ENCODE results near the gene GLG1.

DNA sequence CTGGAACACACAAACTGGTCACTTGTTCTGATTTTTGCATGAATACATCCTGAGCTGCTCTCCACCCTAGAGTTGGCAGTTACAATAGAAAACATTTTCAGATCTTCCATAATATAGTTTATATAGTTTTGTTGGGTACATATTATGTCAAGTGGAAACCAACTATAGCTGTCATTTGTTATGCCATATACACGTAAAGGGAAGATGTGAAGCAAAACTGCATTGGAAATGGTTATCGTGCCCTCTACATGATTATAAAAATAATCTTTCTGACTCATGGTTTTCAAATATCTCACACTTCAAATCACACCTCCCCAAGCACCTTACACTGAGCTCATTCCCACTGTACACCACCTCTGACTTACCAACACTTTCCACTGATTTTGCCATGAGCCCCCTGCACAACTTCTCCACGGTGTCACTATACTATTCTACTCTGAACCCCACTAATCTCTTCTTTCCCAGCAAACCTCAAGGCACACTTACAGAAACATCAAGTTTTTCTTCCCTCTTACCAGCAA lies 18.9 kb downstream of the ZNF821 start:
- PRO-cap: no peak

DNA sequence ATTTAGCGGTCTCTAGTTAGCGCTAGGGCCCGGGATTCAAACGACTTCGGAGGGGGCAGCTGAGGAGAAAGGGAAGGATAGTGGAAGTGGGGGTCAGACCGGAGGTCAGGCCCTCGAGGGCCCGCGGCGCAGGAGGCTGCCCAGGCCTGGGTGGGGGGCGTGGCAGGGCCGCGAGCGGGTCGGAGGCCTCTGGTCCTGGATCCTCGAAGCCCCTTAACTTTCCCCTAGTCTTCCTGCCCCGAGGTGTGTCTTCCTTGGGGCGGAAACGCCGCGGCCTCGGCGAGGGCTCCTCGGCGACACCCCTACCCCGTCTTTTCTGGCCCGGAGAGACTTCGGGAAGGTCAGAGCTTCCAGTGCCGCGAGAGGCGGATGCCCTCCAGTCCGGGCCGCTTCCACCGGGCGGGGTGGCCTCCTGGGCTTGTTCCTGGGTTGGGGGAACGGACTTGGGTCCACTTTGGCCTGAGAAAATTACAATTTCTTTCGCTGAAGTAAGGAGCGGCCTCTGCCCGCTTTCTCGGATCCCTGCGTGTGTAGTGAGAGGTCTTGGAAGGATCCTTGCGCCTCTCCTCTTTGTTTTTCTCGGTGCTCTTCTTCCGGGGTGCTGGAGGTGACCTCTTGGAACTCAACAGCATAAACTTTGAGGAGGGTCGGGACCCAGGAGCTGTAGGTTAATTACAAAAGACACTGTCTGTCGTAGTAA lies 468 bp downstream of the IST1 start:
- PRO-cap: unidirectional peak, minus-strand start at position 532 of the sequence

- PRO-cap: no peak
Observed at GRCh38 chr16:72016190-72016794, 7.7 kb downstream of the DHODH start.

GRCh38 chr16:72023905-72024522 lies 15.5 kb downstream of the DHODH start:
- PRO-cap: no peak

DNA sequence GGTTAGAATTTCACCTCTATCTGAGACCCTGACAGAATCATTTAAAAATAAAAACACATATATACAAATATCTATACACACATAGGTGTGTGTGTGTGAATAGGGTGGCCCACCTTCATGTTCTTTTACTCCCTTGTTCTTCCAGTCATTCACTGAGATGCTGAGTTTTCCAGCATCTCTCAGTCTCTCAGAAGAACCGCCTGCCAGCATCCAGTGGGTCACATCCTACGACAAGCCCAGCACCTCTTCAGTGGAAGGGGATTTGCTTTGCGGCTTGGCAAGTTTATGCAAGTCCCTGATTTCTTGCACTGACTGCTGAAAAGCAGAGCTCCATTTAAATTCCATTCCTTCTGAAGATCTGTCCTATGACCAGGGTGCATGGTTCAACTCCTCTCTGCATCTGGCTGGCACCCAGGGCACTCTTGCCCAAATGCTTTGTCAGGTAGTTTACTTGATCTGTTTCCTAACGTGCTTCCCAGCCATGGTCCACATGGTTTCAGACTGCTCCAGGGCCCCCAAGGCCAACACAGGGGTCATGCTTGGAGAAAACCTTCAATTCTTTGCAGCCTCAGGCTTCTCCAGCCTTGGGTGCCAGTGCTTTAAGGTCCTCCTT lies 11.4 kb upstream of the HP start:
- PRO-cap: no peak

DNA sequence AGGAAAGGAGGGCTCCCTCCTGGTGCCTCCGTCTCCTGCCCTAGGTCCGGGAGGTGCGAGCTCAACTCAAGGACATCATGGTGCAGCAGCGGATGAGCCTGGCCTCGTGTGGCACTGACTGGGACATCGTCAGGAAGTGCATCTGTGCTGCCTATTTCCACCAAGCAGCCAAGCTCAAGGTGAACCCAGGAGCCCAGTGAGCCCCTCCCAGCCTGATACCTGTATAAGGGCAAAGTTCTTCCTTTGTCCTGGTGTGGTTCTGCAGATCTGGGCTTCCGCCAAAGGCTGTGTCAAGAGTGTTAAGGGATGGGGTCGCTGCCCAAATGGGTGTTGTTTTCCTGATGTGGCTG lies 14.8 kb downstream of the DHX38 start:
- PRO-cap: no peak

- PRO-cap: no peak
Observed at GRCh38 chr16:72291283-72292068, 119.5 kb upstream of the PMFBP1 start.

DNA sequence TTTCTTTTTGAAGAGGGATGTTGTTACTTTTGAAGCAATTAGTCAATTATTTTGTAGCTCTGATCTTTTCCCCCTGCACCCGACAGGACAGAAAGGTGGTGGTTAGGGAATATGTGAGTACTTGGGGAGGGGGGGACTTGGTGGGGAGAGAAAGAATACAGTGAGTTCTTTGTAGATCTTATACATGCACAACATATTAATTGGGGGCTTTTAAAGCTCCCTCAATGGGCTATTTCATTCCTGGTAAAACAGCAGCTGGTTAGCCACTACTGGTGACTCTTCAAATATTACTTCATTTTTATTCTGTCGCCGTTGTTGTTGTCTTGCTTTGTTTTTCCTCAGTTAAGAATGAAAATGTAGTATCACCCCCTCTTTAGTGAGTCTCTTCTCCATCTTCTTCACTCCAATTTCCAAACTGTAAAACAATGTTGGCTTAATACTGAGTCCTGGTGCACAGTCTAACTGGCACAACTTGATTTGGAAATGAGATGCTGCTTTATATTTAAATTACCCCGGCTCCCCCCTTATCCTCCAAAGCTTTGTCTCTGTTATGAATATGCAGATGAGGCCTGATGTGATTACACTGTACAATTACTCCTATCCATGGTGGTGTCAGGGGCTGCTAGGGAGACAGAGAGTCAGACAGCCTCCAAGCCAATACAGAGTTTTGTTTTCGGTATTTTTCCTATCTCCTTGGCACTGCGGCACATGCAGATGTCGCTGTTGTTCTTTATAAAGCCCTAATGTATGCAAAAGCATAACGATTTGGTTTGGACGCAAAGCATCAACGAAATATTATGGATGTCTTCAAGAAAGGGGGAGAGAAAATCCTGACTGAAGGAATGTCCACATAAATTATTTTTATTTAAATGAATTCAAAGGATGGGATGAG lies 256.9 kb upstream of the PMFBP1 start:
- PRO-cap: no peak

DNA sequence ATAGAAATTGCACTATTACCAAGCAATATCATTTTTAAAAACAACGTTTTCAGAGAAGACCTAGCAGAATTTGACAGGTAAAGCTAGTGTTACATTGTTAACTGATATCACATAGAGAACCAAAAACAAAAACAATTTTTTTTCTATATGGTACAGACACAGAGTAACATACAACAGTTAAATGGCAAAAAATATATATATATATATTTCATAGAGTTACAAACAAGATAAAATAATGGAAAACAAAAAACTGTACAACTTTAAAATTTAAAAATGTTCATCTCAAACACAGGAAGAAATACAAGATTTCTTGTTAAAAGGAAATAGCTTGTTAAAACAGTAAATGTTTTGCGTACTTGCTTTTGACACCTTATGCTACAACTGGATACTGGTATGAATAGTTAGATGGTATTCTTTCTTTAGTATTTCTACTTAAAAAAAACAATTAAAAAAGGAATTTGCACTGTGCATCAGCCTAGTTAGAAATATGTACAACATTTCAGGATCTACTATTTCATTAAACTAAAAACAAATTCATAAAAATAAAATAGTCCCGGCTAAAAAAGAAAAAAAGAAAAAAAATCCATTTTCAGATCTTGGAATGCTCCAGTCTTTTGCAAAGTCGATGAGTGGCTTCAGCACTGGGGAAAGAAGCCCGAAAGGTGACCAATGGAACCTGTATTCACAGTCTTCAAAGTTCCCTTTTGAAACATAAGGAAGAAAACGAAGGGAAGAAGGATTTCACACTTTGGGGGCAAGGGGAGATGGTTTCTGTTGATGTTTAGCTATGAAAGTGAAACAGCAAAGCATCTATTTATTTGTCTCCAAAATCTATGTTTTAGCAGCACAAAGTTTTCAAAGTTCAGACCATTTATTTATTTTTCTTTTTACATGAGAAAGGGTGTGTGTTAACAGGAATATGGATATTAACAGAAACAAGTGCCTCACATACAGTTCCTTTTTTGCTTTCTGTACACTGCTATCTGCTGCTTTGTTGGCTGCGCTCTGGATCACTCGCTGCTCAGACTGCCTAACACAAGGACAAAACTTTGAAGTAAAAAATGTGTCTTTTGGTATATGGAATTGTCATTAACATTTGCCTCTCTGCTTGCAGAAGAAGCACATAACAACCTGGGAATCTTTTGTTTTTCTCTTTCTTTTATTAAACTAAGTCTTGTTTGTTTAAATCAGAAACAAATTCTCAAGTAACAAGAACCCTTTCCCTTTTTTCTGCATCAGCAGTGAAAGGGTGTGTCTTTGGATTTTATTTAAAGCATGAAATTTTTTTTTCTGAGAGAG lies 263.1 kb downstream of the ZFHX3 start:
- PRO-cap: no peak

DNA sequence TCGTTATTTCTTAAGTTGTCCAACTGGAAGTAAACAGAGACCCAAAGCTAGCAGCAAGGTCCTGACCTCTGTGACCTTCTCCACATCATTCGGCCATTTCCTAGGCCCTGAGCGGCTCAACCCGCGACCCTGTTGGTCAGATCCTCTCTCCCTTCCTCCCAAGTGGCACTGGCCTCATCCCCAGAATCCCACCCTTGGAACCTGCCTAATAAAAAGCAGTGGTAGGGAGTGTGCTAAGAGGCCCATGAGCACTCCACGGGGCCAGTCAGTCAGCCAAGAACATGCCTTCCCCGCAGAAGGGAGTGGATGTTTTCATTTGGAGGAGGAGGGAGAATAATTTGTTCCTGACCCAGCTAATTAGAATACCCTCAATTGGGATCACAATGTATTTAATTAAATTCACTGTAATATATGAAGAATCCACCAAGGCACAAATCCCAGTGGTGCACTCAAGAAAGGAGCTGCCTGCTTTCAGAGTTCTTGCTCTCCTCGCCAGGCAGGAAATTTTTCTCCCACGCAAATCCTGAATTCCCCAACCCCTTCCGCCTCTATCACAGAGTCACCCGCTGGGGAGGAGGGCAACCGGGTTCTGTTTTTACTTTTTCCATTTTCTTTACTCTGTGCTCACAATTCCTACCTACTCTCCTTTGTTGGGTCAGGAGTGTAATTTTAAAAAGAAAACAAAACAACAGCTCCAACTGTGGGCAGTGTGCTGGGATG lies 153.5 kb downstream of the ZFHX3 start:
- PRO-cap: no peak

- PRO-cap: no peak
Observed at GRCh38 chr16:72947224-72947975, 100.5 kb downstream of the ZFHX3 start.

DNA sequence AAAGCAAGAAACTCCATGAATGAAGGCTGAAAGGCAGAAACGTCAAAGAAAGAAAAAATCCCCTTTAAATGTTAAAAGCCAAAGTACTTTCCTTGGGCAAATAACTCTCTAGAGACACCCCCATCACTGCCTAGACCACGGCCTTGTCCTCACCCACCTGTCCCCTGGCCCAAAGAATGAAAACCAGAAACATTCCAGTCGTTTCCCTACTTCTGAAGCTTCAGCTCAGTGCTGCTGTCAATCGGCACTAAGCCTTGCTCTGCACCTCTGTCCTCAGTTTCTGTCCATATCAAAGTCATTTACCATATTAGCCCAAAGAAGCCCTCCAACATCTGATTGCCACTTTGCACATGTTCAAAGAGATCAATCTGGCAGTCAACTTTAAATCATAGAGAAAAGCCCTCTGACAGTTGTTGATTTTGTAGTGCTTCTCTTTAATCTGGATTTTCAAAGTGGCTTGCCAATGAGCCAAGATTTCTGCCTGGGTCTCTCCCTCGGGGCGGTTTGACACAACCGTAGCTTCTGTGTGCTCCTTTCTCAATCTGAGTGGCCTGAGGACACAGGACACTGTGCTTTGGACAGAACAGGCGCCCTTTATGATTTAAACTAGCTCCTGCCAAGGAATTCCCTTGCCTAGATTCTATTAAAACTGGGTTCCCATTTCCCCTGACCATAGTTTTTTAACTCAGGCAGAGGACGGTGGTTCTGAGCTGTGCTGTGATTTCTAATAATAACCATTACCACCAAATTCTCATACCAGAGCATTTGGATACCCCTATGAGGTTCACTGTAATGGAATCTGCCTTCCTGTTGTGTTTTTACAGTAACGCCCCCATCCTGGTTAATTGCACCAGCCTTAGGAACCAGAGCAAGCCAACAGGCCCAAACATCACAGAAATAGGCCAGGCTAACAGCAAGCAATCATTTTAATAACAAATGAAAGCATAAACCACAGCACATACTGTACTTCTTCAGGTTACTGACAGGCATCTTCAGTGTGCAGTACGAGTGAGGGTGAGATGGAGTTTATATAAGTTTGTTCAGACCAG lies 4.1 kb downstream of the ZFHX3 start:
- PRO-cap: no peak

DNA sequence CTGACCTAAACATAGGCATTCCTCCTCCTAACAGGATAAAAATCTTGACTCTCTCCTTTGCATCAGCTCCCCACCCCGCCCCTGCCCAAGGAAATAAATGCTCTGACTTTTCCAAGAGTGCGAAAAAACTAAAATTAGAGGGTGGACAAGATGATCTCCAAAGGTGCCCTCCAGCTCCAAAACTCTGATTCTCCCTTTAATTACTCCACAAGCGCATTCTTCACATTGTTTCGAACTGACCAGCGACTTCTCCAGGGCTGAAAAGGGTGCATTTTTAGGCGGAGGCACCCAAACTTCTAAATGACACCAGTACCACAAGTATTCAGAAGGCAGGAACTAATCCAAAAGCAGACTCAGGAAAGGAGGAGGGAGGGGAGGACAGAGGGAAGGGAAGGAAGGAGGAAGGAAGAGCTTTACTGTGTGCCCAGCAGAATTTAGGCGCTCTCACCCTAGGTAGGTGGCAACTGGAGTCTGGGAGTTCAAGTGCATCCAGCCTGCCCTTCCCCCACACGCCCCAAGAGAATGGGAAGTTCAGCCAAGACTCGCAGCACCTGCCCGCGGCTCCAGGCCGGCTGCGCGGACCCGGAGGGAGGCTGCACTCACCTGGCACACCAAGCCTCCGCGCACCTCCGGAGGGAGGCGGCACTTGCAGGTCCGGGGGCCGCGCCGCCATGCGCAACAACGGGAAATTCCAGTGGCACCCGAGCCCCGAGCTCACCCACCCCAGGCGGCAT lies 612 bp downstream of the ZFHX3 start:
- PRO-cap: no peak

- PRO-cap: no peak
Observed at GRCh38 chr16:73056755-73057370, 8.9 kb upstream of the ZFHX3 start.

- PRO-cap: no peak
Observed at GRCh38 chr16:73166794-73167529, 119.0 kb upstream of the ZFHX3 start.

- PRO-cap: no peak
Observed at GRCh38 chr16:74297408-74297807, 794 bp downstream of the PSMD7 start.

GRCh38 chr16:74396344-74396923 lies 20.3 kb downstream of the NPIPB15 start:
- PRO-cap: no peak

- PRO-cap: no peak
Observed at GRCh38 chr16:74465653-74466019, 44.4 kb upstream of the CLEC18B start.

GRCh38 chr16:74503282-74503778 lies 82.1 kb upstream of the CLEC18B start:
- PRO-cap: no peak

- PRO-cap: bidirectional peak, plus-strand start at chr16:74606664, minus-strand start at chr16:74606654; bidirectional peak, plus-strand start at chr16:74606878, minus-strand start at chr16:74606841; bidirectional peak, plus-strand start at chr16:74607211, minus-strand start at chr16:74607097
Observed at GRCh38 chr16:74606112-74607334, at the start of gene GLG1. GLG1 (minus strand) TSS chr16:74607114.

Measured in natural killer cell (primary cell).